OVCAR3 (cell line): ENCODE measurements around a stretch of chr13.

DNA sequence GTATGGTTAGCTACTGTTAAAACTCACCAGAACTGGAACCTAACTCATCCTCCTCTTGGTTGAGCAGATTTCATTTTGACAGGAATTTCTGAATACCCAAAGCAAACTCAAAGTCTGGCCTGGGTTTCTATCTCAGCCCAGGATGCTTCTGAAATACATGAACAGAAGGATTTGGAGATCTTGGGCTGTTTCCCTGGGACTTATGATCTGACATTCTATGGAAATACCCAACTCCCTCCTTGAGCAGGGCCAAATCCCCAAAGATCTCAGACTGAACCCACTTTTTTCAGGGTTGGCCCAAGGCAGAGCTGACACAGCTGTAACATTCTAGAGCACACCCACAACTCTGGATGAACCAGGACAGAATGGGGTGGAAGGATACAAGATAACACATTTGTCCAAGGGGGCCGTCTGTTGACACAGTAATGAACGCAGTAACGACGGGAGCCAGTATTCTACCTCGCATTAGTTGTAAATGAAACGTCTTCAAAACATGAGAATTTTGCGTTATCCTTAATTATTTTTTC lies 1.0 kb upstream of the ITM2B start:
- RRBS, result no CpG with 5 or more reads among the region's 7 CpGs

DNA sequence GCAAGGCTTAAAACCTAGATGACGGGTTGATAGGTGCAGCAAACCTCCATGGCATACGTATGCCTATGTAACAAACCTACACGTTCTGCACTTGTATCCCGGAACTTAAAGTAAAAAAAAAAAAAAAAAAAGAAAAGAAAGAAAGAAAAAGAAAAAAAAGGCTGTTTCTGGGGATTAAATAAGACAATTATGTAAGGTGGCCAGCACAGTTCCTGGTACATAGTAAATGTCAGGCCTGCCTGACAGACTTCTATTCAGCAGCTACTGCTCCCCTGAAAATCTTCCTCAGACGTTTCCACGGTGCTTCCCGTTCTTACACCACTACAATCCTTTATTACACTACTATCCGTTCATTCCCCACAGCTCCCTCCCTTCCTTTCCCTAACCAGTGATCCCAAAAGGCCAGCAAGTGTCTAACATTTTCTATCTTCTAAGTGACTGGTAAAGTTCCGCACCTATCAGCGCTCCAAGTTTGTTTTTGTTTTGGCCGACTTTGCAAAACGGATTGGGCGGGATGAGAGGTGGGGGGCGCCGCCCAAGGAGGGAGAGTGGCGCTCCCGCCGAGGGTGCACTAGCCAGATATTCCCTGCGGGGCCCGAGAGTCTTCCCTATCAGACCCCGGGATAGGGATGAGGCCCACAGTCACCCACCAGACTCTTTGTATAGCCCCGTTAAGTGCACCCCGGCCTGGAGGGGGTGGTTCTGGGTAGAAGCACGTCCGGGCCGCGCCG lies 550 bp upstream of the RB1 start:
- RRBS, result 7% methylated on average over 4 of the region's 28 CpGs

GRCh38 chr13:48416993-48417397 lies 4.1 kb upstream of the LPAR6 start:
- RRBS, result no CpG with 5 or more reads among the region's 4 CpGs

DNA sequence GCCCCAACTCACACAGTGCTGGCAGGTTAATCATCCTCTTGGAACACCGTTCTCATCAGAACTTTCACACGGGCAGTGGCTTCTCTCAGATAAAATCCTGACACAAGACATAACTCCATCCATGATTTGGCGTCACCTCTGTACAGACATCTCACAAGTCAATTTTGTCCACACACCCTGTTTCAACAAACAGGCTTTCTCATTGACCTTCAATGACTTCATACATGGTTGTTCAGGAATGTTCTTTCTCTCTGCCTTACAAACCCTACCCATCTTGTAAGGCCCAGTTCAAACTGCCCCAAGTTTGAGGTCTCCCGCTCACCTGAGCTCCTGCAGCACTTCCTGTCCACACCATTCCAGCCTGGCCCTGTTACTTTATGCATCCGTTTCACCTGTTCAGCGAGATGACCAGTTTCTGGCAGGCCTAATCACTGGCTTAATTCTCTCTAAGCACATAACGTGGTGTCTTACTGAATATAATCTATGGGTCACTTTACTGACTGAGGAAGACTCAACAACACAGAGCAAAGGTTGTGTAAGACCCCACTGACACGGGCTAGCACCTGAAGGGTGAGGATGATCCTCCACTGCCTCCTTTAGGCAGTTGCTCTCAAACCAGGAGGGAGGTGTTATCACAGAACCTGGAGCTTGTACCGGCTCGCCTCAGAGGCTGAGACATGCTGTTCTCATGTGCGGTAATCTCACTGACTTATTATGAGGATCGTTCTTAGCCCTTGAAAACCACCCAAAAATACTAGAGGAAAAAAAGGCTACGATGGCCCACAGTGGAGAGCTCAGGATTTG lies 28.5 kb downstream of the RCBTB2 start:
- RRBS, result no CpG with 5 or more reads among the region's 13 CpGs

GRCh38 chr13:49098028-49098863 lies 121.9 kb upstream of the MLNR start:
- RRBS, result no CpG with 5 or more reads among the region's 2 CpGs

- RRBS, result no CpG with 5 or more reads among the region's 6 CpGs
Observed at GRCh38 chr13:49136275-49136791, 83.8 kb upstream of the MLNR start.

- RRBS, result no CpG with 5 or more reads among the region's 11 CpGs
Observed at GRCh38 chr13:49295216-49295928, 47.6 kb downstream of the CDADC1 start.

DNA sequence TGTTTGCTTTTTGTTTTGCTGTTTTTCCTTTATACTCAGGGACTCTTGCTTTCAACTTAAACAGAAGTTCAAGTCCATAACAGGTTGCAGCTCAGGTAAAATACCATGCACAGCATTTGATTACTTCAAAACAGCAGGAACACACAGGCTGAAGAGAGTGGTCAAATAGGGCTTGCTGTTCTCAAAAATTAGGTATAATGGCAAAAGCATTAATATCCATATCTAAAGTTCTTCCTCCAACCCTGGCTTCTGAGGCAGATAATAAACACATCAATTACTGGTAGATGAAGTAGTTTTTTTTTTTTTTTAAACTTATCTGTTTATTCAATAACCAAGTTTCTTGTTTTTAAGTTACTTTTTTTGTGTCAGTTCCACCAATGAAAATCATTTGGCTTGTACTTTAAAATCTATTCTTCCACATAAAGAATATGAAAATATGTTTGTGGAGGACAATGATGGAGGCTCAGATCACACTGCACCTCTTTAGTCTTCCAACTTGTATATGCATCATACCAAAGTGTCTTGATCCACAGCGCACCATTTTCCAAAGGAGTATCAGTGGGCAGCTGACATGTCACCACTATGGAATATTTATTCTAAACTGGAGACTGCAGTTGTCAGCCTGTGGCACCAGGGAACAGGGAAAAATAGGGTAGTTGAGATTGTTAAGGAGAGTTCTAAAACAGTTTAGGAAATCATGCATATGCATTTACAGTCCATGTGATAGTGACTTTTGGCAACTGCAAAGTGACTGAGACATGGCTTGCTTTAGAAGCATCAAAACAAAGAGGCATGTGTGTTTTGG lies 9.8 kb upstream of the EBPL start:
- RRBS, result no CpG with 5 or more reads among the region's 1 CpG

DNA sequence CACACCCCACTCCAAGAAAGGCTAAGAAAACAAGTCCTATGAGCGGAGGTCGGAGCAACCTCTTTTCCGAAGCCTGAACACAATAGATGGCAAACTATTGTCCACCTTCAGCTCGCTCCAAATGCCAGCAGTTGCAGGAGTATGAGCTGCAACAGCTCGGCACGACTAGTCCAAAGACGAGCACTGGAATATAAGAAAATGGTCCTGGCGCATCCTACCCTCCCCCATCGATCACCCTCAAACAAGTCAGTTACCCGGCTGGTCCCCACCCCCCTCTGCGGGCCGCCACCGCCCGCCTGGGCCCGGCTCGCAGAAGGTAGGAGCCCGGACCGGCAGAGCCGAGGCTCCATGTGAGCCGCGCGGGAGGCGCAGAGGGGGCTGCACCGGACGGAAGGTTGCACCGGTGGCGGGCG lies 829 bp downstream of the KPNA3 start:
- RRBS, result 5% methylated on average over 16 of the region's 28 CpGs

GRCh38 chr13:50122274-50123364 lies 107.4 kb downstream of the KCNRG start:
- RRBS, result no CpG with 5 or more reads among the region's 5 CpGs

GRCh38 chr13:50126869-50127867 lies 111.9 kb downstream of the KCNRG start:
- RRBS, result 95% methylated on average over 9 of the region's 64 CpGs

GRCh38 chr13:50236682-50237352 lies 221.6 kb downstream of the KCNRG start:
- RRBS, result no CpG with 5 or more reads among the region's 12 CpGs

DNA sequence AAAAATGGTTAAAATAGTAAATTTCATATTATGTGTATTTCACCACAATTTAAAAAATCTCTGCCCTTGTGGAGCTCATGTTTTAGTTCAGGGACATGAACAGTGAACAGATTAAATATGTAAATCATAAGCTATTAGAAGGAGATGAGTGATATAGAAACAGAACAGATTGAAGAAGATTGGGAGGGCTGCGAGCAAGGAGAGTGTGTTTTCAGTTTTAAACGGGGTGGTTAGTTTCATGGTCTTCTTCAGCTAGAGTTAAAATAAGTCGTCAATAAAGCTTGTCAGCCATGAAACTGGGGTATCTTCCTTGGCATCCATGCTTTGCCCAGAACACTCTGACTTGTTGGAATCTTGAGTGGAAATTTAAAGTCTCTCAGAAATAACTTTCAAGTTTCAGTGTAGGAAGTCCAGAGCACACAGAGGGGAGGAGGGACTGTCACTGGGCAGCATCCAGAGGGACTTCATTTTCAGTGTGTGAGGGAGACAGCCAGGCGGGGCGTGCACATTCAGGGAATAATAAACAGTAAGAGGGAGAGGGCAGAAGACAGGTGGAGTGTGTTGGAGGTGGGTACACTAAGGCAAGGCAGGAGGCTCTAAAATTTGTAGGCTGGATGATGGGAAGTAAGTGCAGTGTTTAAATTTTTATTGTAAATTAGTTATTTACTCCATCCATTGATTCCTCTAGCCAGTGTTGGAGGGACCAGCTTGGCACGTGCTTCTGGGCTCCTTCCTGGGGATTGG lies 355.5 kb downstream of the KCNRG start:
- RRBS, result no CpG with 5 or more reads among the region's 6 CpGs

- RRBS, result no CpG with 5 or more reads among the region's 17 CpGs
Observed at GRCh38 chr13:51147834-51148721, 37.0 kb upstream of the C13orf42 start.

DNA sequence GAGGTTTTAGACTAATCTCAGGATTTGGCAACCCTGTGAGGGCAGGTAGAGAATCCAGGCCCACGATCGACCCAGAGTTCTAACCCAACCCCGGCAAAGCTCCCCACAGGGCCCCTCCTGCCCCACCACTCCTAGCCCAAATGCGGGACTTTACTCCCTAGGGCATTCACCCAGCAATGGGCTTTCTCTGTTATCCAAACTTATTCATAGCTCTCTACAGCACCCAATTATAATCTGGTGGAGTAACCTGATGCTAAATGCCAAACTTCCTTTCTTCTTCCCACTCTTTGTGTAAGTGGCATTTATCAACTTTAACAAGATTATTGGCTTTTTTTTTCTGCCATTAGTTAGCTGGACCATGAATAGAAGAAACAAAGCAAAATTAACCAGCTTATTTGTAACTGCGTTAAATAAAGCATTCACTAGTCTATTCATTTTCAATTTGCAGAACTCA lies 1.3 kb downstream of the FAM124A start:
- RRBS, result no CpG with 5 or more reads among the region's 5 CpGs

DNA sequence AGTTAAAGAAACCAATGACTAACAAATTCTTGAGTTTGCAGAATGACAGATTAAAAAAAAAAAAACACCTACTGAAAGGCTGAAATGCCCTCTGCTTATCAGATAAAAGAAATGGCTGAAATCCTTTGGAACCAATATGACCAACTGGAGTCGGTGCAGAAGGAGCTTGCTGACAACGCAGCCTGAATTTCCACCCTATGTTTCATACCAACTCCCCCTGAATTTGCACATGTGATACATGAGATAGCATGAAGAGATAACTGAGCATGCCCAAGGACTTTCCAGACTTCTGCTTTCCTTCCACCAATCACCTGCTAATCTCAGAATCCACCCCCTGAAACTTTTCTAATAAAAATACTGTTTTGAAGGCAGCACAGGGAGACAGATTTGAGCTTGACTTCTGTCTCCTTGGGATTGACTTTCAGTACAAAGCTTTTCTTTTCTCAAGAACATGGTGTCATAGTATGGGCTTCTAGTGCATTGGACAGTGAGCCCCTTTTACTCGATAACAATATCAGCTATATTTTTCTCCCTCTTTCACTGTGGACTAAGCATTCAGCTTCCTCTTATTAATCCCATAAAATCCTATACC lies 32.2 kb upstream of the WDFY2 start:
- RRBS, result no CpG with 5 or more reads among the region's 3 CpGs

- RRBS, result no CpG with 5 or more reads among the region's 8 CpGs
Observed at GRCh38 chr13:51636423-51637259, 52.4 kb downstream of the WDFY2 start.

GRCh38 chr13:51643181-51643756 lies 59.0 kb downstream of the WDFY2 start:
- RRBS, result no CpG with 5 or more reads among the region's 2 CpGs

DNA sequence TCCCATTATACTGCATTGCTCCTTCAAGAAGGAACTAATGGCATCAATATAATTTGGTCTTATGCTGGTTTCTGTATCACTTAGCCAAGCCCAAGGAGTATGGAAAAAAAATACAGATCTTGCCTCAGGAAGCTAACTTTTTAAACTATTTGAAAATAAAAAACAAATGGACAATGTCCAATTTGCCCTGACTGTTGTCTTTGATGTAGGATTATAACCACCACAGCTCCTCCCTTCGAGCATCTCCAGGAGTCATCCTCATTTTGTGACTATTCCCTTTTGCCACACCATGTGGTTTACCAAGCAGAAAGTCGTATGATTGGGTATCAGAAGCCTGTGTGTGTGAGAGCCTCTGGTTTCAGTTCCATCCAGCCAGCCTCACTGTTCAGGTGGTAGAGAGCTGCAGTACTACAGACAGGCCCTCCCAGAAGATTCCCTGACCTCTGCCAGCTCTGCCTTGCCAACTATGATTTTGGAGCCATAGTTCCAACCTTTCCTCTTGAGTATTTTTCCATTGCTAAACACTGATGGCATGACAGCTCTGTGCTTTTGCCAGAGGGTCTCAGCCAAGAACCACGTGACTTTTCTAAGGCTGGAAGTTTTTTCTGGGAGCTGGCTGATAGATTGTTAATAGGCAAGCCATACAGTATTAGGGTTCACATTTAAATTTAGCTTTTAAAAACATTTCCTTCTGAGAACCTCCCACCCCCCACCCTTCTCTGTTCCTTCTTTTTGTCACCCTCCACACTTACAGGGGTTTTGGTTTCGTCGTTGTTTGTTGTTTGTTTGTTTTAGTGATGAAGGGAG lies 82.5 kb downstream of the DHRS12 start:
- RRBS, result no CpG with 5 or more reads among the region's 5 CpGs

DNA sequence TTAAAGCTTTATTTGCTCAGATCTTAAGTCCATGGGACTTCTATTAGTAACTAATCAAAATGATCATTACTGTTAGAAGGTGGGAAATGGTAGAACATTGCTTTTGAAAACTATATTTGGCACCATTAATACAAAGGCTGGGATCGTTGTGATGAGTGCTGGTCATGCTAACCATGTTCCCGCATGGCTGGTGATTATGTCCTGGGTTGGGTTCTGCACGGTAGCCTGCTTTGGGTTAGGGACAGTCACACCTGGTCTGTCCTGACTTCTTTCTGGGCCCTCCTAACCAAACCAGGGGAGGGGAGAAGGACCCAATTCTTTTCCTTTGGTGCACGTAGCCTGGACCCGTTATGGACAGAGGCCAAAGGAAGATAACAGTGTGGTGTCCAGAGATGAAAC lies 51.7 kb downstream of the DHRS12 start:
- RRBS, result no CpG with 5 or more reads among the region's 5 CpGs